Peyer's patch (tissue), 4 donors: ENCODE measurements around a stretch of chr3.

- PRO-cap, result no peak
- RAMPAGE, long total RNA, 4 experiments, result no peak in any of the 4 experiments
Observed at GRCh38 chr3:63159487-63159840, 118.6 kb upstream of the SYNPR start.

GRCh38 chr3:63328369-63328681 is 50.2 kb downstream of the SYNPR start:
- PRO-cap, result no peak
- RAMPAGE, long total RNA, 4 experiments, result no peak in any of the 4 experiments

DNA sequence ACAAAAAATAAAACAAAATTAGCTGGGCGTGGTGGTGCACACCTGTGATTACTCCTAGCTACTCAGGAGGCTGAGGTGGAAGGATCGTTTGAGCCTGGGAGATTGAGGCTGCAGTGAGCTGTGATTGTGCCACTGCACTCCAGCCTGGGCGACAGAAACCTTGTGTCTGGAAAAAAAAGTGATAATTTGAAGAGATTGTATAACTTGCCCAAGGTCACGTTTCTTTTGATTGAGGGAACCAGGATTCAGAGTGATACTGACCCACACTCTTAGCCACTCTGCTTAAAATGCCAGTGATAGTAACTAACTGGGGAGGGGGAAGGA is 75.9 kb downstream of the PSMD6 start:
- PRO-cap, result no peak
- RAMPAGE, long total RNA, 4 experiments, result start-site peak on the plus strand in 1 of 4 experiments, centred at position 252 of the sequence, 18 reads per replicate

GRCh38 chr3:63968658-63968912 is 54.7 kb downstream of the PSMD6 start:
- PRO-cap, result no peak
- RAMPAGE, long total RNA, 4 experiments, result no peak in any of the 4 experiments

DNA sequence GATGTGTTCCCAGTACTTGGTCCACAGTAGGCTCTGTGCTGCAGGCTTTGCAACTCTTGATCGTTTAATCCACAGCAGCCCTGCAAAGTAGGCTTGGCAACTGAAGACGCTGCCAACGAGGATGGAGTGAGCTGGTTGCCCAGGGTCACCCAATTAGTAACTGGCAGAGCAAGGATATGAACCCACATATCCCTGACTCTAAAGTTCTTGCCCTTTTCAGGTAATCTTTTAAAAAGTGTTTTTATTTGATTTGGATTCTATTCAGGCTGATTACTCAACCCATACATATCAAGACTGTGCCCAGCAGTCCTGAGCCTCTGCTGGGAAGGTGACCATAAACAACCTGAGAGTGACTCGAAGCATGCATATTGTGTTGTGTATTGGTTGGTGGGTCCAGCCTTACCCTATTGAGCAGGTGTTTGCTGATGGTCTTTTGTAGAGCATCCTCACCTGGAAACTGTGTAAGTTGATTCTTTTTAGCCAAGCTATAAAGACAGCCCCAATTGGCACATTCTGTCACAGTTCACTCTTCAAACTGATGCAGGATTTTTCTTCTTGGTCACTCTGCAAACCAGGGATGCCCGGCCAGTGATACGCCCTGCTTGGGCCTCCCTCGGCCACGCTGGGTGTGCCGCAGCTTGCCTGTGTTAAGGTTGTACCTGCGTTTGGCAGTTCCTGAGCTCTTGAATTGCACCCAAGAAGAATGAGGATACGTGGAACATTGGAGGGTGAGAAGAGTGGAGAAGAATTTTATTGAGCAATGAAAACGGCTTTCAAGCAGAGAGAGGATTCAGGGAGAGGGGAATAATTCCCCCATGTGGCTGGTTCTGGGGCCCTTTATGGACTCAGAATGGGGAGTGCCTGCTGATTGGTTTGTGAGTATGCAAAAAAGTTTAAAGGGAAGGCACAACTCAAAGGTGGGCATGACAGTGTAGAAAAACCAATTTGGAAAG is 50.0 kb downstream of the PSMD6 start:
- PRO-cap, result no peak
- RAMPAGE, long total RNA, 4 experiments, result no peak in any of the 4 experiments

DNA sequence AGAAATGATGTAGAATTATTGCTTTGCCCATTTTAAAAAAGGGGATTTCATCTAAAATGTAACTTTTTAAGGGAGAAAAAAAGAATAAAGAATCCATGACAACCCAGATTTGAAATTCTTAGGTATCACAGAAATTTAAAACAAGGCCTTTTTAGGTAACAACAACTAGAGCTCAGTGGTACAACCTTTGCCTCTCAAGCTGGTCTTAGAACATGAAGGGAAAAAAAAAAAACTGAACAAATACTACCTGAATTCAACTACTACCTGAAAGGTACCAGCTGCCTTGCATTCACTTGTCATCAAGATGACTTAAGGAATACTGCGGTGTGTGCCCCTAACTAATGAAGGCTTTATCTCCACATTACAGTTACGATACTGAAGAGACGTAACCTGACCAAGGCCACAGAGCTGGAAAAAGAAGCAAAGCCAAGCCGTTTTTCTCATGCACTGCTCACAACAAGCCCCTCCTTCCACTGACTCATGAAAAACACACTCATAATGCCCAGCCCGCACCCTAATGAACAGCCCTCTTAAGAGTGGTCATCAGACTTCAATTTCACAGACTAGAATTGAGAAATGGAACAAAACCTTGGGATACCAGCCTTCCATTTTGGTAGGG is 11.8 kb downstream of the PSMD6 start:
- PRO-cap, result no peak
- RAMPAGE, long total RNA, 4 experiments, result no peak in any of the 4 experiments

- PRO-cap, result no peak
- RAMPAGE, long total RNA, 4 experiments, result no peak in any of the 4 experiments
Observed at GRCh38 chr3:64018161-64019227, 4.8 kb downstream of the PSMD6 start.

- PRO-cap, result no peak
- RAMPAGE, long total RNA, 4 experiments, result no peak in any of the 4 experiments
Observed at GRCh38 chr3:64187105-64187540, 38.1 kb downstream of the PRICKLE2 start.

- PRO-cap, result no peak
- RAMPAGE, long total RNA, 4 experiments, result no peak in any of the 4 experiments
Observed at GRCh38 chr3:64187541-64188157, 37.6 kb downstream of the PRICKLE2 start.

DNA sequence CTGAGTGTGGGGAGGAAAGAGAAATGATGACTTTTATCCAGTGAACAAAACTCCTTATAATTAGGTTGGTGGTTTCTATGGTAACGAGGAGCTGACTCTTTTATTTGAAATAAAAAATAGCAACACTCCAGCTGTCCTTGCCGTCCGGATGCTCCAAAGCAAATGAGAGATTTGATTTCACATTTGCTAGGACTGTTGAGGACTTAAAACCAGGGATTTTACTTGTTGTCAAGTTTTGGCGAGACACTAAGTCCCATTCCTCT is 154.0 kb upstream of the PRICKLE2 start:
- PRO-cap, result no peak
- RAMPAGE, long total RNA, 4 experiments, result no peak in any of the 4 experiments

DNA sequence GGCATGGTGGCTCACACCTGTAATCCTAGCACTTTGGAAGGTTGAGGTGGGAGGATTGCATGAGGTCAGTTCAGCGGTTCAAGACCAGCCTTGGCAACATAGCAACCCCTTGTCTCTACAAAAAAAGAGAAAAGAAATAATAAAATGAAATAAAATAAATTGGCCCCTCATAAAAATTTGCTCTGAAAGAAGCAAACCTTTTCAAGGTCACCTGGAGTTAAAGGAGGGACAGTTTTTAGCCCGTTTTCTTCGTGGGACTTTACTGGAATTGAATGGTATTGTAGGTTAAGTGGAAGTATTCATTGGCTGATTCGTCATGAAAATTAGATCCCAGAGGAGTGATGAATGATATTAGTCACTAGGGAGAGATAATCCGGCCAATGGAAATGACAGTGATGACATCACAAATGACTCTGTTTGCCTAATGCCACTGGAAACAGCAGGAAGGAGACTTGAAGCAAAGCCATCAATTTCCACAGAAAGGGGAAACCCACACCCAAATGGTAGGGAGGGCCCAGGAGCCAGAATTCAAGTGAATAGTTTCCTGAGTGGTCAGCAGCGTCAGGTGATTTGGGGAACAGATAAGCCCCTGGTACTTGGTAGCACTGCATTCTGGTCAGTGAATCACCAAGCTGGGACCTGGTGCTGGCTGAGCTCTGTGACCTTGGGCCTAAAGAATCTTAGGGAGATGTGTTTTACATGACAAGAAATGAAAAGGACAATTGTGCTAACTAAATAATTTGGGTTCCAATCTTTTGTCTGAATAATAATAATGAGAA is 3.2 kb upstream of the ADAMTS9 start:
- PRO-cap, result no peak
- RAMPAGE, long total RNA, 4 experiments, result no peak in any of the 4 experiments

DNA sequence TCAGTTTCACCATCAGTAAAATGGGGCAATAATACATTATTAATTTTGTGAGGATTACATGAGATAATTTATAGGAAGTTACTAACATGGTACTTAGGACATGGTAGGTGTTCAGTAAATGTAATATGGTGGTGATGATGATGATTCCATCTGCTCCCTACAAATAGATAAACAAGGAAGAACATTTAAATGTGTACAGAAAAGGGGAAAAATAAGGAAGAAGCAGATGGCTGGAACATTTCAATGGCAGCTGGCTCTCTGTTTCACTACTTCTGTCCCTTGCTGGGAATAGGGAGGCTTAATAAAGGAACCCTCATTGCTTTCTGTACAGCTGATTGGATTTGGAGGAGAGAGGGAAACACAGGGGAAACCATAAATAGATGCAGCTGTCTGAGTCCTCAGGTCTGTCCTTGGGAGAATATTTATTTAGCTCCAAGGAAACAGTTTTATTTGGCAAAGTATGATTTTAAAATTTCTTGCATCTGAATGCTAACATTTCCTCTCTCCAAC is 208.6 kb upstream of the ADAMTS9 start:
- PRO-cap, result unidirectional peak, minus-strand start at position 274 of the sequence
- RAMPAGE, long total RNA, 4 experiments, result no peak in any of the 4 experiments

GRCh38 chr3:65591157-65592103 is 447.3 kb downstream of the MAGI1 start:
- PRO-cap, result no peak
- RAMPAGE, long total RNA, 4 experiments, result no peak in any of the 4 experiments

GRCh38 chr3:65607939-65608315 is 430.8 kb downstream of the MAGI1 start:
- PRO-cap, result no peak
- RAMPAGE, long total RNA, 4 experiments, result no peak in any of the 4 experiments

DNA sequence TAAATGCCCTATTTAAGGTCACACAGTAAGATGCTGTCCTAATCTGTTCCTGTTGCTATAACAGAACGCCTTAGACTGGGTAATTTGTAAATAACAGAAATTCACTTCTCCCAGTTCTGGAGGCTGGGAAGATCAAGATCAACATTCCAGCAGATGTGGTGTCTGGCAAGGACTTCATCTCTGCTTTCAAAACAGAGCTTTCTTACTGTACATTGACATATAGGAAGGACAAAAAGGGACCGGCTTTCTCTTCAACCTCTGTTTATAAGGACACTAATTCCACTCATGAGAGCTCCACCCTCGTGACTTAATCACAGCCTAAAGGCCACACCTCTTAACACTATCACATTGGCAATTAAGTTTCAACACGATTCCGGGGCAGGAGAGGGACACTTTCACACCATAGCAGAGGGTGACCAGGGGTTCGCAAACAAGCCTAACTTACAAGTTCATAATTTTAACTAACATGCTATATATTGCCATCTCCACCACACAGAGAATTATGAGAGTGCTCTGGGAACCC is 231.5 kb downstream of the MAGI1 start:
- PRO-cap, result no peak
- RAMPAGE, long total RNA, 4 experiments, result no peak in any of the 4 experiments

DNA sequence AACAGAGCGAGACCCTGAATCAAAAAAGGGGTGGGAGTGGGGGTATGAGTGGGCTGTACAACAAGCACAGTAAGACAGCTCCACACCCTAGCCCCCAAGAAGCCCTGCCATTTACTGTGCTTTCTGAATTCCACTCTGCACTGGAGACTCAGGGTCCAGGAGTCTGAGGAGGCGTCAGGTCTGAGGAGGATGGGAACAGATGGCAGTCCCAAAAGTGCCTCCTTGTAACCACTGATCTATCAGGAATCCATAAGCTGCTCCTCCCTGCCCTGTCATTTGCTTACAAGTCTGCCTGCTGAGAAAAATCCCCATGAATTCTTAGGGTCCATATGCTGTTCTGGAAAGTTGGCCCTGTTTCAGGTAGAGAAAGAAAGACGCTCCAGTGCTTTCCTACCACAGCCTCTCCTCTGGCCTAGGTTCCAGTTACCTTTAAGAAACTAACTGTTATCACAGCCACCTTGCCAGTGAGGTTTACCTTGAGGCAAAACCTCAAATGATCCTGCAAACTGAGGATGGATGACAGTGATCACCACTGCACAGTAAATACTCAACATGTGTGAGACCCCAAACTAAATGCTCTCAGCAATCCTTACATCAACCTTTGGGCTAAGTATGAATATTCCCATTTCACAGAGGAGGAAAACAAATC is 170.9 kb downstream of the MAGI1 start:
- PRO-cap, result no peak
- RAMPAGE, long total RNA, 4 experiments, result no peak in any of the 4 experiments

- PRO-cap, result no peak
- RAMPAGE, long total RNA, 4 experiments, result no peak in any of the 4 experiments
Observed at GRCh38 chr3:65871130-65872125, 167.3 kb downstream of the MAGI1 start.

- PRO-cap, result no peak
- RAMPAGE, long total RNA, 4 experiments, result no peak in any of the 4 experiments
Observed at GRCh38 chr3:65924278-65924902, 114.3 kb downstream of the MAGI1 start.

GRCh38 chr3:65948740-65949678 is 89.7 kb downstream of the MAGI1 start:
- PRO-cap, result no peak
- RAMPAGE, long total RNA, 4 experiments, result no peak in any of the 4 experiments

- PRO-cap, result no peak
- RAMPAGE, long total RNA, 4 experiments, result no peak in any of the 4 experiments
Observed at GRCh38 chr3:65964161-65965322, 74.2 kb downstream of the MAGI1 start.